Omental fat pad (tissue), 4 donors: ENCODE measurements around the gene CBARP.

- PRO-cap = no peak
- RAMPAGE, long total RNA, 4 experiments = no peak in any of the 4 experiments
These were observed 15.1 kb downstream of the ARID3A start for GRCh38 chr19:940508-941798.

DNA sequence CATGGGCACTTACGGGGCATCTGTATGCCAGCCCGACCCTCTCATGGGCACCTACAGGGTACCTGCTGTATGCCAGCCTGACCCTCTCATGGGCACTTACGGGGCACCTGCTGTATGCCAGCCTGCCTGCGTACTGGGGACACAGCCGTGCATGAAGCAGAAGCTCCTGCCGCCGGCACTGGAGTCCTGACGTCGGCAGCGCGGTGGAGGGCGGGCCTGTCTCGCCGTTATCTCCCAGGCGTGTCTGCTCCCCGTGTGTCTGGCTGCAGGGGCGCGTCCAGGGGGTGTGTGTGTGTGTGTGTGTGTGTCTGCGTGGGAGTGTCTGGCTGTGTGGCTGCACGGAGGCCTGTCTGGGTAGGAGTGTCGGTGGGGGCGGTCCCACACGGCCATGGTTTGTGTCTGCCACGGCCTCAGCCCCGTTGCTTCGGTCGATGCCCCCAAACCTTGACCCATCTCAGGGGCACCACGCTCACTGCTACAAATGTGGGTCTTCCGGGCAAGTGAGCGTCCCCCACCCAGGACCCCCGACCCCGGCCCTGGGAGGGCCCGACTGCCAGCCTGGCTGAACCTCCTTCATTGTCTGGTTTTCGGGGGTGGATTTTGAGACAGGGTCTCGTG, 18.3 kb downstream of the ARID3A start:
- PRO-cap = no peak
- RAMPAGE, long total RNA, 4 experiments = no peak in any of the 4 experiments

GRCh38 chr19:956166-956878, 27.8 kb upstream of the WDR18 start:
- PRO-cap = no peak
- RAMPAGE, long total RNA, 4 experiments = no peak in any of the 4 experiments

DNA sequence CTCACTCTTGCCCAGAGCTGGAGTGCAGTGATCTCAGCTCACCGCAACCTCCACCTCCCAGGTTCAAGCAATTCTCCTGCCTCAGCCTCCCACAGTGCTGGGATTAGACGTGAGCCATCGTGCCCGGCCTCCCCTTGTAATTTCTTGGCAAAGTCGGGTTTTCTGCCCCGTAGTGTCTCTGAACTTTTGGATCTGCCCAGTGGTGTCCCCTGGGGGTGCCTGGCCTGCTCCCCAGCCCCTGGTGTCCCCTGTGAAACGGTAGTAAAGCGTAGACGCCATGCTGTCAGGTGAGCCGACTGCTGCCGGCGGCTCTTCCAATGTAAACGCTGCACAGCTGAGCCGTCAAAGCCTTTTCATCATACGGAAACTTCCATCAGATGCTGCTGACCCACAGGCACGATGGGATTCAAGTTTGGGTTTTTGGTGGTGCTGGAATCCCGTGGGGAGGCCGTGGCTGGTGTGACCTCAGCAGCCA, 6.3 kb downstream of the GRIN3B start:
- PRO-cap = no peak
- RAMPAGE, long total RNA, 4 experiments = no peak in any of the 4 experiments

GRCh38 chr19:1068437-1069046, 1.6 kb downstream of the ARHGAP45 start:
- PRO-cap = no peak
- RAMPAGE, long total RNA, 4 experiments = no peak in any of the 4 experiments

DNA sequence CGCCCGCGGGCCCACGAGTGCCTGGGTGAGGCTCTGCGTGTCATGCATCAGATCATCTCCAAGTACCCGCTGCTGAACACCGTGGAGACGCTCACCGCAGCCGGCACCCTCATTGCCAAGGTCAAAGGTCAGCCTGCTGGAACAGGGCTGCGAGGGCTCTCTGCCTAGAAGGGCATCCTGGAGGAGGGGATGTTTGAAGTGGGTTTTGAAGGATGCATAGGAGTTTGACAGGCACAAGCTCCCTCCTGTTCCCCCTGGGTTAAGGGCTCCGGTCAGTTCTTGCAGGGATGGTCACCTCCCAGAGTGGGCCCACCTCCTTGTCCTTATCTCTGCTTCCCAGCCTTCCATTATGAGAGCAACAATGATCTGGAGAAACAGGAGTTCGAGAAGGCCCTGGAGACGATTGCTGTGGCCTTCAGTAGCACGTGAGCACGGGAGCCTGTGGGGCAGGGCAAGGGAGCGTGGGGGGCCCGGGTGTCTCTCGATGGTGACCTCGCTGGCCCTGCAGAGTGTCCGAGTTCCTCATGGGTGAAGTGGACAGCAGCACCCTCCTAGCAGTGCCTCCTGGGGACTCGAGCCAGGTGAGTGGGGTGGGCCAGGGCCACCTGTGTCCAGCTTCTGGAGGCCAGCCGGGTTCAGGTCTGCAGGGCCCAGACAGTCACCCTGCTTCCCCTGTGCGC, 6.3 kb downstream of the ARHGAP45 start:
- PRO-cap = no peak
- RAMPAGE, long total RNA, 4 experiments = no peak in any of the 4 experiments

DNA sequence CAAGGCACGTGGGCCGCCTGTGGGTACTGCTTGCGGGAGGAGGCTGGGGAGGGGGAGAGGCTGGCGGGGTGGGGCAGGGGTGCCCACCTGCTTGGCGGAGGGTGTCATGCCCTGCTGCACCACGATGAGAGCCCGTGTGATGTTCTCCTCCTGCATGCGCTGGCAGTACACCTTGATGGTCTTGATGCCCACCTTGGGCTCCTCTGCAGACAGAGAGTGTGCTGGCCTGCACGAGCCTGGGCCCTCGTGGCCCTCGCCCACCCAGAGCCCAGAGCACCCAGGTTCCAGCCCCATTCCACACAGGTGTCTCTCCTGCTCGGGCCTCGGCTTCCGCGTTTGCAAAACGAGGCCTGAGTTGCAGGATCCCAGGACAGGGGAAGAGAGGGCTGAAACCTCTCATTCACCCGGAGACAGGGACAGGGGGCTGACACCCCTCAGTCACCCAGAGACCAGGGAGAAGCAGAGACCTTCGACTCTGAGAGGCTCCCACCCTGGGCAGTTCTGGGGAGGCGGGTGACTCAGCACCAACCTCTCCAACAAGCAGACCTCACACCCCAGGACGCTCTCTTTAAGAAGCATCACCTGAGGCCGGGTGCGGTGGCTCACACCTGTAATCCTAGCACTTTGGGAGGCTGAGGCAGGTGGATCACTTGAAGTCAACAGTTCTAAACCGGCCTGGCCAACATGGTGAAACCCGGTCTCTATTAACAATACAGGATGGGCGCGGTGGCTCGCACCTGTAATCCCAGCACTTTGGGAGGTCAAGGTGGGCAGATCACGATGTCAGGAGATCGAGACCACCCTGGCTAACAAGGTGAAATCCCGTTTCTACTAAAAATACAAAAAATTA, 3.2 kb downstream of the POLR2E start:
- PRO-cap = no peak
- RAMPAGE, long total RNA, 4 experiments = no peak in any of the 4 experiments

- PRO-cap = no peak
- RAMPAGE, long total RNA, 4 experiments = no peak in any of the 4 experiments
These were observed 598 bp downstream of the POLR2E start for GRCh38 chr19:1094329-1095224.

DNA sequence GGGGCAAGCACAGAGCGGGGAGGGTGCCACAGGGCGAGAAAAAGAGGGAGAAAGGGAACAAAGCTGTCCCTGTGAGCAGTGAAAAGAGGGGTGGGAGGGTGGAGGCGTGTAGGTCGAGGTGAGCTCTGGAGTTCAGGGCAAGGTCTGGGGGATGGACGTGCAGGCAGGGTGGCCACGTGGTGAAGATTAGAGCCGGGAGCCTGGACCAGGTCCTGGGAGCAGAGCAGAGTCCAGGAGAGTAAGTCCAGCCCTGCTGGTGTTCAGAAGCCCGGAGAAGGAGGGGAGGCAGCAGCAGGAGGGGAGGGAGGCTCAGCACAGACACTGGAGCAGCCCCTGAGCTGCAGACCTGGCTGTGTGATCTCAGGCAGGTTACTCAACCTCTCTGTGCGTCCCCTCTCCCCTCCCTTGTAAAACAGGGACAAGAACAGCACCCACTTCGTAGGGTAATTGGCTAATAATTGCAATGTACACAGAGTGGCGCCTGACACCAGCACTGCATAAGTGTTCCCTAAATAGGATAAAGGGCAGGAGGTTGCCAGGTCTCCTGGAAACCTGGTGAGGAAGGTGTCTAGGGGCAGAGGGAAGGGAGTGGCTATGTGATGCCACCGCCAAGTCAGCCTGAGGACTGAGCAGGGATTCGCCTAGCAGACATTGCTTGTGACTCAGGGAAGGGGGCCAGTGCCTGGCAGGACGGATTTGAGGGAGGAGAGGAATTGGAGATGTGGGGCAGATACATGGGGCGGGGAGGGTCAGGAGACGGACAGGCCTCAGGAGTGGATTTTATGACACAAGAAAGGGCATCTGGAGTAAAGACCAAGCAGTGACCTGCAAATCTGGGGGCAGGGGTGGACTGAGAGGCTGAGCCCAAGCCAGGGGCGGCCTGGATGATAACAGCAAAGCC, 3.4 kb upstream of the POLR2E start:
- PRO-cap = no peak
- RAMPAGE, long total RNA, 4 experiments = no peak in any of the 4 experiments

DNA sequence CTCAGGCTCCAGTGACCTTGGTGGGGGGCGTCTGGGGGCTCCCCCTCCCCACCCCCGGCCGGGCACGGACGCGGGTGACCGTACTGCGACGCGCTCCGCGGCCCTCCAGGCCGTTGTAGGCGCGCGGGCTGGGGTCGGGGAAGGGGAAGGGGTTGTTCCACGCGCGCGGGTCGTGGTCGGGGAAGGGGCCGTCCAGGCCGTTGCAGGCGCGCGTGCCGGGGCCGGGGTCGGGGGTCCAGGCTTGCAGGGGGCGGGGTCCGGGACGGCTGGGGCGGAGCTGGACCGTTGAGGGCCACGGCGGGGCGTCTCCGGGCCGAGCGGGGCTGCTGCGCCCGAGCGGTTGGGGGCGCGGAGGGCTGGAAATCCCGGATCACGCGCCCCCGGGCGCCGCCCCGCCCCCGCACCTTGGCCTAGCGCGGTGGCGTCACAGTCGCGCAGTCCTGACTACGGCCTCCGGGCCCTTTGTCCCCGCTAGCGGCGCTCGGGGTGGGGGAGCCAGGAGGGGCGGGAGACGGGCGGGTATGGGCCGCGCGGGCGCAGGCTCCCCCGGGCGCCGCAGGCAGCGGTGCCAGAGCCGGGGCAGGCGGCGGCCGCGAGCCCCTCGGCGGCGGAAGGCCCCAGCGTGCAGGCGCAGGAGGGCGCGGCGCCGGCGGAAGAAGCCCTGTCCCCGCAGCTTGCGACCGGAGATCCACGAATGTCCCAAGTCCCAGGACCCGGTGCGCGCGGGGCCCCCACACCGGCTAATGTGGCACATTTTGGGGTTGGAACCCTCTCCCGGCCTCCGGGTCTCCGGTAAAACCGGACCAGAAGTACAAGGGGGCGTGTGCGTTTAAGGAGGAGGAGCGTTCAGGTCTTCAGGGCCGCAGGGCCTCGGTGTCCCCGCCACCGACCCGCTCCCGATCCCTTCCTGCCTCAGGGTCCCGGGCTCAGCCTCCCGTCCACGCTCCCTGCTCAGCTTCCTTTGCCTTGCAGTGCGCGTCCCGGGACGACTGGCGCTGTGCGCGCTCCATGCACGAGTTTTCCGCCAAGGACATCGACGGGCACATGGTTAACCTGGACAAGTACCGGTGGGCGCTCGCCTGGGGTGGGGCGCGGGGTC, 769 bp downstream of the GPX4 start:
- PRO-cap = no peak
- RAMPAGE, long total RNA, 4 experiments = start-site peak on the plus strand in 1 of 4 experiments, centred at position 1,013 of the sequence, 98 reads per replicate

DNA sequence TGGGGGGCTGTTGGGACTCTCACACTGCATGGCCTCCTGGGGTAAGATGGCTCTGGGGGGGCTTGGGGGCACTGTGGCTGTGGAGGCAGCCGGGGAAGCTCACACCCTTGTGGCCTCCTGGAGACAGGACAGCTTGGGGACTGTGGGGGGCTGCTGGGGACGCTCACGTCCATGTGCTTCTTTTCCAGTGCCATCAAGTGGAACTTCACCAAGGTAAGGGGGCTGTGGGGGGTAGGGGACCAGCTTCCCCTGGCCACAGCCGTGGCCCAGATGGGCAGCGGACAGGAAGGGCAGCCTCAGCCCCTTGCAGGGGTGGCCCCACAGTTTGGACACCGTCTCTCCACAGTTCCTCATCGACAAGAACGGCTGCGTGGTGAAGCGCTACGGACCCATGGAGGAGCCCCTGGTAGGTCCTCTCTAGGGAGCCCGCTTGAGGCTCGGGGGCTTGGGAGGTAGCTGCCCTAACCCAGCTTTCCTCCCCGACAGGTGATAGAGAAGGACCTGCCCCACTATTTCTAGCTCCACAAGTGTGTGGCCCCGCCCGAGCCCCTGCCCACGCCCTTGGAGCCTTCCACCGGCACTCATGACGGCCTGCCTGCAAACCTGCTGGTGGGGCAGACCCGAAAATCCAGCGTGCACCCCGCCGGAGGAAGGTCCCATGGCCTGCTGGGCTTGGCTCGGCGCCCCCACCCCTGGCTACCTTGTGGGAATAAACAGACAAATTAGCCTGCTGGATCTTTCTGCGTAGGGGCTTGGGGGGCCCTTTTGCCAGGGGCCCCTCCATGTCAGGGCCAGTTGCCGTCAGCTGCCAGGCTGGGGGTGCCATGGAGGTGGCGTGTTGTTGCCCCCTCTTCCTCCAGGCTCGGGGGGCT, 2.5 kb downstream of the GPX4 start:
- PRO-cap = no peak
- RAMPAGE, long total RNA, 4 experiments = no peak in any of the 4 experiments

- PRO-cap = no peak
- RAMPAGE, long total RNA, 4 experiments = no peak in any of the 4 experiments
These were observed 9.7 kb downstream of the GPX4 start for GRCh38 chr19:1113268-1114096.

- PRO-cap = no peak
- RAMPAGE, long total RNA, 4 experiments = no peak in any of the 4 experiments
These were observed 10.4 kb downstream of the GPX4 start for GRCh38 chr19:1114097-1114623.

DNA sequence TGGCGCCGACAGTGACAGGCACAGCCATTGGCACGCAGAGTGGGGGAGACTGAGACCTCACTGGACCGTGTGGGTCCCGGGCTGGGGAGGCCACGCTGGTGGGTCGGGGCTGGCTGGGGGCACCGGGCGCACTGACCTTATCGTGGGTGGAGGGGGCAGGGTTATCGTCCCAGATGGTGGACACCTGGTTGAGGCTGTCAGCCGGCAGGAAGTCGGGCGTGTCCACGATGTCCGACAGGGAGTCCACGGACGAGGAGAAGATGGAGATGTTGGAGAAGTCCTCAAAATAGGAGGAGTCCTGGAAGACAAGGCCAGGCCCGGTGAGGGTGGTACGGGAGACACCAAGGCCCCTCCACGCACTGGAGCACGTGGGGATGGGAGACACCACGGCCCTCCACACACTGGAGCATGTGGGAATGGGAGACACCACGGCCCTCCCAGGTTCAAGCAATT, 23.7 kb downstream of the GPX4 start:
- PRO-cap = no peak
- RAMPAGE, long total RNA, 4 experiments = start-site peak on the minus strand in 1 of 4 experiments, centred at position 201 of the sequence, 15 reads per replicate

DNA sequence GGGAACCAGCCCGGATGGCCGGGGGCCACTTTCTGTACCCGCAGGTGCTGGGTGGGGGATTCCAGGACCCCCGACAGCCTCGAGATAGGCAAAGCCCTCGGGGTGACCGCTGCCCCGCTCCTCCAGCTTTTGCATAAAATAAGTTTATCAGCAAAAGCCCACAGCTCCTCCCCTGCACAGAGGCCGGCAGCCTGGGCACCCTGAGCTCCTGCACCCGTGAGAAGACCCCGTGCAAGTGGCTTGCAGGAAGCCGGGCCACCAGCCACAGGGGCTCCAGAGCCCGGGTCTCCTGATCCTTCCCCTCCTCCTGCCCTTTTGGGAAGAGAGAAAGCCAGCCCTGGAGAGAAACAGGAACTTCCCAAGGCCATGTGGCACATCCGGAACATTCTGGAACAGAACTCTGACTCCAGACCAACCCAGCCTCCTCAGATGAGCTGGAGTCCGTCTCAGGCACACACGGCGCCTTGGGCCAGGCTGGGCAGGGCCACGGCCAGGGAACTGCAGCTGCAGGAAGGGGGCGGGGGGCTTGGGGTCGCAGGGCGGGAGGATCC, 23.2 kb downstream of the SBNO2 start:
- PRO-cap = no peak
- RAMPAGE, long total RNA, 4 experiments = no peak in any of the 4 experiments

DNA sequence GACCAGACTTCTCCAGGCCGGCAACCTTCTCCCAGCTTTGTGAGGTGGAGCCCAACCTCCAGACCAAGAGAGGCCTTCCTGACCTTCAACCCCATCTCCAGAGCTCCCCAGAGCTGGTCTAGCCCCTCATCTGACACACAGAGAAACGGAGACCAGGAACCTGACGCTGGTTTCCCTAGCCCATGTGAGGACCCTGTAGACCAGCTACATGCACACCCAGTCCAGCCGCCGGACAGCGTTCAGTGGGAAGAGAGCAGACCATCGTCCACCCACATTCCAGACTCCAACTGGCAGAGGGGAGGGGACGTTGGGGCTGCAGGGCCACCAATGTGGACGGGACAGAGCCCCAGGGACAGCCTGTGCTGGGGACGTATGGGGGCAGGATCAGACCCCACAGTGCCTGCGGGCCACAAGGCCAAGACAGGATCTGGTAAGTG, 11.4 kb downstream of the SBNO2 start:
- PRO-cap = no peak
- RAMPAGE, long total RNA, 4 experiments = no peak in any of the 4 experiments

DNA sequence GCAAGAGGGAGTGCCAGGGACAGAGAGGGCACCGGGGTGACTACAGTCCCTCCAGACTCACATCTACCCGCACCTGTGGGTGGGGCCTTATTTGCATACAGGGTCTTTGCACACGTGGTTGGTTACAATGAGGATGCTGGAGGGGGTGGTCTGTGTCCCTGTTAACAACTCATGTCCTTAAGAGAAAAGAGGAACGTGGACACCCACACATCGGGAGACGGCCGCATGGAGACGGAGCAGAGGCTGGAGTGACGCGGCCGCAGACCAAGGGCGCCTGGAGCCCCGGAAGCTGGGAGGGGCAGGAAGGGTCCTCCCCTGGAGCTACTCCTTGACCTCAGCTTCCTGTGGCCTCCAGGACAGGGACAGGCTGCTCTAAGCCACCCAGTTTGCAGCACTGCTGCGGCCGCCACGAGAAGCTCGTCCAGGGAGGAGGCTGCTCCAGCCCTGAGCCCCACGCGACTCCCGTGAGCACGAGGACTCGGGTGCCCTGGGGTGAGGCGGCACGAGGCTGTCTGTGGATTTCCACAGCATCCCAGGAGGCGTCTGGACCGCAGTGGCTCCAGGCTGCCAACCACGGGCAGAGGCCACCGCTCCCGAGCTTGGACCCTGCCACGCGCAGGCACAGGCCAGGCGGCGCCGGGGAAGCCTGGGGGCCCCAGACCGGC, 10.9 kb downstream of the SBNO2 start:
- PRO-cap = no peak
- RAMPAGE, long total RNA, 4 experiments = start-site peak on the plus strand in 1 of 4 experiments, centred at position 366 of the sequence, 11 reads per replicate

DNA sequence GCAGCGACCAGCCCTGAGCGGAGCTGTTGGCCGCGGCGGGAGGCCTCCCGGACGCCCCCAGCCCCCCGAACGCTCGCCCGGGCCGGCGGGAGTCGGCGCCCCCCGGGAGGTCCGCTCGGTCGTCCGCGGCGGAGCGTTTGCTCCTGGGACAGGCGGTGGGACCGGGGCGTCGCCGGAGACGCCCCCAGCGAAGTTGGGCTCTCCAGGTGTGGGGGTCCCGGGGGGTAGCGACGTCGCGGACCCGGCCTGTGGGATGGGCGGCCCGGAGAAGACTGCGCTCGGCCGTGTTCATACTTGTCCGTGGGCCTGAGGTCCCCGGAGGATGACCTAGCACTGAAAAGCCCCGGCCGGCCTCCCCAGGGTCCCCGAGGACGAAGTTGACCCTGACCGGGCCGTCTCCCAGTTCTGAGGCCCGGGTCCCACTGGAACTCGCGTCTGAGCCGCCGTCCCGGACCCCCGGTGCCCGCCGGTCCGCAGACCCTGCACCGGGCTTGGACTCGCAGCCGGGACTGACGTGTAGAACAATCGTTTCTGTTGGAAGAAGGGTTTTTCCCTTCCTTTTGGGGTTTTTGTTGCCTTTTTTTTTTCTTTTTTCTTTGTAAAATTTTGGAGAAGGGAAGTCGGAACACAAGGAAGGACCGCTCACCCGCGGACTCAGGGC, 773 bp downstream of the STK11 start:
- PRO-cap = no peak
- RAMPAGE, long total RNA, 4 experiments = no peak in any of the 4 experiments

- PRO-cap = unidirectional peak, minus-strand start at chr19:1238005
- RAMPAGE, long total RNA, 4 experiments = no peak in any of the 4 experiments
These were observed at the start of gene CBARP for GRCh38 chr19:1237688-1238503. TSS of gene CBARP (minus strand) at chr19:1238005.

DNA sequence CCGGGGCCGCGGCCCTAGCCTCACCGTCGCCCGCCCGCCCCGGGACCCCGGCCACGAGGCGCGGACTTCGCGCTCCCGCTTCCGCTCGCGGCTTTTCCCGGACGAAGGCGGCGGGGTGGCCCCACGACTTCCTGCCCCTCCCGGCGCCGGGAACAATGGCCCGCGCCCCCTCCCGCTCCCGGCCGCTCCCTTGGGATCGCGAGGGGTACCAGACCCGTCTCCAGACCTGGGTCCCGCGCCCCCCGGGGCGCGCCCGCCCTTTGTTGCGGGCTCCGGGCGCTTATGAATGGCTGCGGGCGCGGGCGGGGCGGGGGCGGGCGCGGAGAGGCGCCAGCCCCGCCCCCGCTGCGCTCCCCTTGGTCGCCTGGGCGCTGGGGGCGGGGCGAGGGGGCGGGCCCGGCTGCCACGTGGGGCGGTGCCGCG, 931 bp downstream of the MIDN start:
- PRO-cap = bidirectional peak, plus-strand start outside the sequence, minus-strand start at position 257 of the sequence
- RAMPAGE, long total RNA, 4 experiments = no peak in any of the 4 experiments